ENCODE measurements around a stretch of chr14.

DNA sequence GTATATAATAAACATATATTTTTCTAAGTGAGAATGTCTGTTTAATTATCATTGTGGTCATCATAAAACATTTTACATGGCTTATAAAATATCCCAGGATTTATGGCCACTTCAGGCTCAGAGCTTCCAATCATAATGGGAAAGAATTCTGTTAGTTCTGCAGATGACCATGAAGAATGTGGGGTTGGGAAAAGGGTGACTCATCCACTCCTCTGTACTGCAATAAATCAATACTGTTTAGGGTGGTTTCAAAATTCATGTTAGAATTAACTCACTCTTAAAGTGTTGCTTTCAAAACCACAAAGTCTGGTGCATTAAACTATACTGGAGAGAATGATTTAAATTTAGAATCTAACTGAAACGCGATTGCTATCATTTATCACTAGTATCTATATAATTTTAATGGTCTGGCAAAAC lies 867 bp downstream of the CCDC198 start:
- RRBS = no CpG with 5 or more reads among the region's 2 CpGs

- RRBS = no CpG with 5 or more reads among the region's 7 CpGs
These were observed 1.6 kb upstream of the ARID4A start for GRCh38 chr14:58296712-58297248.

DNA sequence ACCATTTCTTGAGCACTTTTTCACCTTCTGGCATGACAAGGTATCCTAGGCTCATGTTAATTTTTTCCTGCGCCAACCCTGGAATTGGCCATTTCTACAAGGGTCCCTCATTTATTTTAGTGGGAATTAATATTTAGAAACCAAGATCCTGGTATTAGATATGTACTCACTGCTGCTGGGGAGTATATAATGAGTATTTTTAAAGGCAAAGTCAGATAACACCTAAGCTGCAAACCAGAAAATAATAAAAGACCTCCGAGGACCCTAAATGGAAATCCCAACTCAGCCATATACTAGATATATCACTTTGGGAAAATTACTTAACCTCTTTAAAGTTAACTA lies 23.1 kb downstream of the ARID4A start:
- RRBS = no CpG with 5 or more reads among the region's 2 CpGs

- RRBS = no CpG with 5 or more reads among the region's 1 CpG
These were observed 48.6 kb downstream of the ARID4A start for GRCh38 chr14:58346973-58347296.

- RRBS = no CpG with 5 or more reads among the region's 5 CpGs
These were observed 33.0 kb upstream of the TOMM20L start for GRCh38 chr14:58362756-58363025.

- RRBS = no CpG with 5 or more reads among the region's 10 CpGs
These were observed 681 bp downstream of the KIAA0586 start for GRCh38 chr14:58428092-58428707.

DNA sequence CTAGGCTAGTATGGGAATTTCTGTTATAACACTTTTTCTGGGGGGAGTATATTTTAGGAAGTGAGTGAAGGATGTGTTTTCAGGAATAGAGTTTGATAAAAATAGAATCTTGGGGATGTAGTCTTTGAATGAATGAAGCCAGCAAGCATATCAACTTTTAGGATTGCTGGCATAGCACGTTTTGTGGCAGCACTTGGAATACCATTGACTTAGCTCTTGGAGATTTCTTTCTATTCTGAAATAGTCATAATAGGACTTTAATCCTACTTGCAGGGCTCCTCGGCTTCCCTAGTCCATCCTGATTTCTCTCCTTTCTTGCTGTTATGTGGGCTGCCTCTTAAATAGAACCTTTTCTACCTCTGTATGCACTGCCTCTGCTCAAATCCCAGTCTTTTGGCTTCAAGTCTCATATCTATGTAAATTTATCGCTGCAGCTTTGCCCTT lies 141.7 kb downstream of the DACT1 start:
- RRBS = no CpG with 5 or more reads among the region's 3 CpGs

DNA sequence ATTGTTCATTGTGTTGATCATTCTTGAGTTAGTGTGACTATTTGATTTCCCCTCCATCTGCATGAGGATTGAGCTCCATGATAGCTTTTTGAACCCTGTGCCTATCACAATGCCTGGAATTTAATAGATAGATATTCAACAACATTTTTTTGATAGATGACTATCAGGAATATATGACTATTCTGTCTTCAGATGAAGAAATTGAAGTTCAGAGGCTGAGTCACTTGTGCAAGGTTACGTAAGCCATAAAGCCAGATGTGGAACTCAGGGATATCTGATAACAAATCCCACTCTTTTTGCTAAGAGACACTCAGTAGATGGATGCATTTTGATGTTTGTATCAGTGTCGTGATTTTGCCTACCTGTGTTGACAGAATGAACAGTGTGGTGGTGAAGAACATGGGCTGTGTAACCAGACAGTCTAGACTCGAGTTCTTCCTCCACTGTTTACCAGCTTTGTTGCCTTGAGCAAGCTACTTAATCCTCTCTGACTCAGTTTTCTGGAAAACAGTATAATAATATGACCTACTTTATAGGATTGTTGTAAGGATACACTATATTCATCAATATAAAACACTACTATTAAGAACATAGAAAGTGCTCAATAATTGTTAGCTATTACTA lies 93.9 kb downstream of the DAAM1 start:
- RRBS = no CpG with 5 or more reads among the region's 3 CpGs

DNA sequence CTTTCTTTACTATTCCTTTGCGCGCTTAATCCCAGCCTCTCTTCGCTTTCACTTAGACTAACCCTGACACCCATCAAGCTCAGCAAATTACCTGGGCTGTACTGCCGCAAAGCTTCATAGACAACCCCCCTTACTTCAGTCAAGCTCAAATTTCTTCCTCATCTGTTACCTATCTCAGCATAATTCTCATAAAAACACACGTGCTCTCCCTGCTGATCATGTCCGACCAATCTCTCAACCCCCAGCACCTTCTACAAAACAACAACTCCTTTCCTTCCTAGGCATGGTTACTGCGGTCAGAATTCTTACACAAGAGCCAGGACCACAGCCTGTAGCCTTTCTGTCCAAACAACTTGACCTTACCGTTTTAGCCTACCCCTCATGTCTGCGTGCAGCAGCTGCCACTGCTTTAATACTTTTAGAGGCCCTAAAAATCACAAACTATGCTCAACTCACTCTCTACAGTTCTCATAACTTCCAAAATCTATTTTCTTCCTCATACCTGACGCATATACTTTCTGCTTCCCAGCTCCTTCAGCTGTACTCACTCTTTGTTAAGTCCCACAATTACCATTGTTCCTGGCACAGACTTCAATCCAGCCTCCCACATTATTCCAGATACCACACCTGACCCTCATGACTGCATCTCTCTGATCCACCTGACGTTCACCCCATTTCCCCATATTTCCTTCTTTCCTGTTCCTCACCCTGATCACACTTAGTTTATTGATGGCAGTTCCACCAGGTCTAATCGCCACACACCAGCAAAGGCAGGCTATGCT lies 17.7 kb downstream of the GPR135 start:
- RRBS = no CpG with 5 or more reads among the region's 12 CpGs

DNA sequence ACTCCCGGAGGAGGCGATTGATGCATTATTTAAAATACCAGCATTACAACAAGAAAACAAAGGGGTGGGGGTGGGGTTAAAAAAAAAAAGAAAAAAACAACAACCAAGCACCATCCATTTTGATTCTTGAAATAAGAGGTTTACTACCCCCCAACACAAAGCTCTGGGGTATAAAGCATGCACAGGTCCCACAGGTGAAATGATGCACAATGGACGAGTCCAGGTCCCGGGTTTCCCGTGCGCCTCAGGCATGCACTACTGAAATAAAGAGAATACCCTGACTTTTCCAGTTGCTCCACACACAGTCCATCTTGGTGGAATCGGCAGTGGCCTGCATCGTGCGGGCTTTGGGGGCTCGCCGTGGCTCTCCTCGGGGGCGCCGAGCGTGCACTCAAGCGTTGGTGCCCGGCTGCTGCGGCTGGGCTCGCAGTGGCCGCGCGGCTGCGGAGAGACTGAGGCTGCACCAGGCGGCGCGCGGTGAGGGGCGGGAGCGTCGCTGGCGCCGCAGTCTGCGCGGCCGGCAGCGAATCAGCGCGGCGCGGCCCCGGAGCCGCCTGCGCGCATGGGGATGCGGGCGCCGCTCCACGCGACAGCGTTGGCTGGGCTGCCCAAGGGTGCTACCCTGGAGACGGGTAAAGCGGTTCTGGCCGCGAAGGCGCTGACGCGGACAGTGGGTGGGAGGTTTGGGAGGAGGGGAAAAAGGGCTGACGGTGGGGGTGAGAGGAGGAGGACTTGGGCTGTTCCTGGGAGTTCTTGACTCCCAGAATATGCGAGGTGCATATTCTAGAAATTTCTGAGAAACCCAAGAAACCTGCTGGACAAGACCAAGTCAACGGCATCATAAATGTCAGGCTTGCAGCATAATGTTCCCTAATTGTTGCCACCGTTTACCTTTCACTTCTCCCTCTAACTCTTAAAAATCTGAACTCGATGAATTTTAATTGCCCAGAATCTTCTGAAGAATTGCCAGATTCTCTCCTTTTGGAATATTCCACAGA lies 53.9 kb upstream of the CCDC175 start:
- RRBS = 4% methylated on average over 15 of the region's 62 CpGs

GRCh38 chr14:60127577-60128312 lies 36.0 kb downstream of the PCNX4 start:
- RRBS = no CpG with 5 or more reads among the region's 5 CpGs

- RRBS = no CpG with 5 or more reads among the region's 3 CpGs
These were observed 13.5 kb downstream of the DHRS7 start for GRCh38 chr14:60151748-60152118.

- RRBS = 2% methylated on average over 12 of the region's 34 CpGs
These were observed 622 bp upstream of the PPM1A start for GRCh38 chr14:60248276-60248921.

GRCh38 chr14:61279866-61280872 lies 969 bp downstream of the TMEM30B start:
- RRBS = 10% methylated on average over 68 of the region's 97 CpGs

DNA sequence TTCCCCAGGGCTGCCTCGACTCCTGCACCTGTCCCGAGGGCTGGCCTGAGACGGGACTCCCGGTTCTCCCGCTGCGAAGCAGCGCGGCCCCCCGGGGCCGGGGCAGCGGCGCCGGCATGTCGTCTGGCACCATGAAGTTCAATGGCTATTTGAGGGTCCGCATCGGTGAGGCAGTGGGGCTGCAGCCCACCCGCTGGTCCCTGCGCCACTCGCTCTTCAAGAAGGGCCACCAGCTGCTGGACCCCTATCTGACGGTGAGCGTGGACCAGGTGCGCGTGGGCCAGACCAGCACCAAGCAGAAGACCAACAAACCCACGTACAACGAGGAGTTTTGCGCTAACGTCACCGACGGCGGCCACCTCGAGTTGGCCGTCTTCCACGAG lies 598 bp downstream of the PRKCH start:
- RRBS = no CpG with 5 or more reads among the region's 33 CpGs

DNA sequence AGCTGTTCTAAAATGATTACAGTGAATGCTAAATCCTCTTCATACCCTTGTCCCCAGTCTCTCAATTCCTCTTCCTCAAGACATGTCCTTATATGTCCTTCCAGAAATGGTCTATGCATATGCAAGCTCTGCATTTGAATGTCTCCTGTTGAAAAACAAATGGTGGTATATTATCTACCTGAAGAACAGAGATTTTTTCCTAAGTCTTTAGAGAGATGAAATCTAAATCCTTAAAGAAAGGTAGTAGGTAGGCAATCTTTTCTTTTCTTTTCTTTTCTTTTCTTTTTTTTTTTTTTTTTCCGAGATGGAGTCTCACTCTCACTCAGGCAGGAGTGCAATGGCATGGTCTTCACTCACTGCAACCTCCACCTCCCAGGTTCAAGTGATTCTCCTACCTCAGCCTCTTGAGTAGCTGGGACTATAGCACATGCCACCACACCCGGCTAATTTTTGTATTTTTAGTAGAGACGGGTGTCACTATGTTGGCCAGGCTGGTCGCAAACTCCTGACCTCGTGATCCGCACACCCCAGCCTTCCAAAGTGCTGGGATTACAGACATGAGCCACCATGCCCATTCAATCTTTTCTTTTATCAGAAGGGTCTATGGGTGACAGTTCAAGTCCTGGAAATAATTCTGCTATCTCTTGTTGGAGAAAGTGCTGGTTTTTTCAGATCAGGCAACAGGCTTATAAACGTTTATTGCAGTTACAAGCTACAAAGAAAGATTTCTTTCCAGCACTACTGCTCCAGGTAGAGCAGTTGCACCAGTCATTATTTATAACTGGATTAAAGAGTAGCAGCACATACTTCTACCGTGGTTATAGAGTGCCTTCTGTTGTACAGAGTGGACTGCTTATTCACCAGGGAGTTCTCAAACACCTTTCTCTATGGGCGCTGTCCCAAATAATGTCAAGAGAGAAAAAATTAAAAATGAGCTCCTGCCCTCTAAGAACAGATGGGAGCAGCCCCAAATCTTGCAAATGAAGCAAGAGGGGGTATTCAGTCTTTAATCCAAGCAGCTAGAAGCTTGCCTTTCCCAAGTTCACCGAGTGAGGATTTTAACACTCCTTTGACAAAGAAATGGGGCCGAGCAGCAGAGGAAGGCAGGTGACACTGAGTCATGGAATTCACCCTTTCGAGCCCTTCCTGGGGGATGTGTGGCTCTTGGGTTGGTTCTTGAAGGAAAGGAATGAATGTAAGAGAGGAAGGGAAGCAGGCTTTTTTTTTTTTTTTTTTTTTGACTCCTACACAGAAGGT lies 180.8 kb downstream of the PRKCH start:
- RRBS = no CpG with 5 or more reads among the region's 12 CpGs

DNA sequence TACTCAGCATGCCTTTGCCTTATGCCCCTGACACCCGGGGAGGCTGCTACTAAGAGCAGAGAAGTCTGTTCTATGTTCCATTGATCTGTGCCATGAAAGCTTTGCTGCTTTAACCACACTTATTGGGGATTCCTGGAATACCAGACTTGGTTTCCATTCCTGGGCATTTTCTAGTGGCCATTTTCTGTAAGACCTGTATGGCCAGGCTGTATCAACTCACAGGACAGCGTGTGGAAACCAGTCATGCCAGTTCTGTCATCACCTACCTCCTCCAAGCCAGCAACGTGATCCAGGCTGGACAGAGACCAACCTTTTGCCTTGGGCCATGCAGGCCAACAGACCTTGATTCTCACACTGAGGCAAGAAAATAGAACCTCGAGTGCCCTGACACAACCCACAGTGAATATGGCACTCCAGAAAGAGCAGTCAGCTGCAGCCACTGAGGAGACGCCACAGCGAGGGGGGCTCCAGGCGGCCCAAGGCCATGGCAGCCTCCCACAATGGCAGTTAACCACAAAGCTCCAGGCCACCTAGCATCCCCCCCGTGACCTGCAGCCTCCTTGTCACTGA lies 168.9 kb upstream of the HIF1A start:
- RRBS = no CpG with 5 or more reads among the region's 8 CpGs

DNA sequence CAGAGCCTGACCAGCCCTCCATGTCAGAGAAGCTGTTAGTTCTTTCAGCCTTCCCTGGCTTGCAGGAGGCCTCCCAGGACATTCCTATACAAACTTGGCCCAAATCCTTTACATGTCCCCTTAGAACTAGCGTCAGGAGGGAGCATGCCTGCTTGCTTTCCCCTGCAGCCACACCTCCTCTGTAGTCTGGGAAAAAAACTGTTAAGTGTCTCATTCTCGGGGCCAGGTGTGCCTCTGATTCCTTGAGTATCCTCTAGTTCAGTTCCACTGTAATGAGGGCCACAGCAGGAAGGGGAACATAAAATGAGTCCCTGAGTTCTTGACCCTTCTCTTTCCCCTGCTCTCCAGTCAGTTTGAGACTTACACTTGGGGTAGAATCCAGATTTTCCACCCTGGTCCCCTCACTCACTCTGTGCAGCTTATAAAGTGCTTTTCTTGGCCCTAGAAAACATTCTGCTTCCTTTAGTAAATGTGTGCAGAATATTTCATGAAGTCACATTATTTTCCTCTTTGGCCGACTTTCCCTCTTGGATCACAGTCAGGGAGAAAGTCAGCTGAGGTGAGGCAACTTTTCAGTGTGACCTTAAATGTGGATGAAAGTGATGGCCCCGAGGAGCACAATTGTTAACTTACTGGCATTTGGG lies 152.1 kb upstream of the HIF1A start:
- RRBS = no CpG with 5 or more reads among the region's 4 CpGs

DNA sequence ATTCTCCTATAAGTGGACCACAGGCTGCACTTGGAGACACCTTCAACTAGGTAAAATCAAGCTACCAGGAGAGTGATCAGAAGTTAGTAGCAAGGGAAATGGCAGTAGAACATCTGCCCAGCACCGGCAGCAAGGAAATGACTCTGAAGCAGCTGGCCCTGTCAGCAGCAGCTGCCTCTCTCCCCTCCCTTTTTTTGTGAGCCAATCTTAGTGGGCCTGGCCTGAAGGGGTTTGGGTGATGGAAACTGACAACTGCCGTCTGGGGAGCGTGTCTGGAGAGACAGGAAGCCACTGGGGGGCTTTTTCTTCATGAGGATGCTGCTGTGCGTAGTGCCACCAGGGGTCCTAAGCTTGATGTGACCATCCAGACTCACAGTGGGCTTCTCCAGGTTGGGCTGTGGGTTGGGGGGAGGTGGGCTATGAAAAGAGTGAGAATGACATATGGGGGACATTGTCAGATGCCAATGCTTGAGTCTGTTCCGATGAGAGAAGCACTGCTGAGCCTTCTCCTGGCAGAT lies 87.7 kb upstream of the HIF1A start:
- RRBS = no CpG with 5 or more reads among the region's 5 CpGs